Measurements from ENCODE around the genes ZNF431 and URI1.

- PRO-cap = no peak
- RAMPAGE, long total RNA, 4 experiments = start-site peak on the plus strand in 4 of 4 experiments, at chr19:21142000-21142074 at its widest, 97 to 175 reads per replicate
Measured at GRCh38 chr19:21141611-21142832, at the start of gene ZNF431. Gene ZNF431 (plus strand): TSS chr19:21142040.

GRCh38 chr19:21282354-21282967 lies 46.7 kb downstream of the ZNF708 start:
- PRO-cap = no peak
- RAMPAGE, long total RNA, 4 experiments = no peak in any of the 4 experiments

GRCh38 chr19:21314413-21315257 lies 14.6 kb downstream of the ZNF708 start:
- PRO-cap = no peak
- RAMPAGE, long total RNA, 4 experiments = no peak in any of the 4 experiments

DNA sequence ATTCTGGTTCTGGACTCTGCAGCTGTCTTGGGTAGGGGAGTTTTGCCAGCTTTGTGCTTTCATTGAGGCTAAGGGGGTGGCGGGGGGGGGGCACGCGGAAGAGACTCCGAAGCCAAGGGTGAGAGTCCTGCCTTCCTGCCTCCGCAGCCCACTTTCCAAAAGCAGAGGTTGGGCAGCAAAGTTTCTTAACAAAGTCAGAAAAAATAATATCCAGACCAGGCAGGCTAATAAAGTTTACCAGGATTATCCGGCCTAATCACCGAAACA lies 4.9 kb upstream of the ZNF98 start:
- PRO-cap = no peak
- RAMPAGE, long total RNA, 4 experiments = no peak in any of the 4 experiments

DNA sequence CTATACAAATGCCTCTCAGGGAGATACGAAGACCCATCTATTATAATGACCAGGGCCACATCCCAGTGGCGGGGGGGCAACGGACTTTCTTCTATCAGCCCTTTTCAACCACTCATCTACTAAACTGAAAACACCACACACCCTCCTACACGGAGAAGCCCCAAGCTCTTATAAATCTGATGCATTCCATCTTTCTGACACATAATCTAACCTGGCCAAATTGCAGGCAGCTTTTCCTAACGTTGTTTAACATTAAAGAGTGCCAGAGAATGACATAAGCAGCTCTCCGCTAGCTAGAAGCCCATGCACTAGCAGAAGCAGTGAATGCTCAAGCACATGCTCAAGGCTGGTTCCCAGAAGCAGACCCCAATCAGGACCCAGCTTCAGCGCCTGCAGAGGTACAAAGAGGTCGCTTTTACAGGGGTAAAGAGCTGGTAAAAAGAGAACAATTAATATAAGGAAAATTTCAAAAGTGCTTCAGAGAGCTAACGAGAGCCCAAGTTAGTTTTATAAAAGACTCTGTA lies 104.7 kb upstream of the ZNF98 start:
- PRO-cap = no peak
- RAMPAGE, long total RNA, 4 experiments = no peak in any of the 4 experiments

DNA sequence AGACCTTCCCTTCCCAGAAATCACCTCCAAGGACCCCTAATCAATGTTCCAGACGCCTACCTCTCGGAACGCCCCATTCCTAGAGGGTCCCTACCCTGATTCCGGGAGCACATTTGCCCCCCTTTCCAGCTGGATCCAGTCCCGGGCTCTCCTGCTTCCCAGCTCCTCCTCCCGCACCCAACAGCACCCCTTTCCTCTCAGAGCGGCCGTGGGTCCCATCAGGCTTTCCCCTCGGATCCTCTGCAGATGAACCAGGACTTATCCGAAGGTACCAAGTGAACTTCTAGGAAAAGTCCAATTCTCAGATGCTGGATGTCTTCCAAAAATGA lies 101.2 kb upstream of the ZNF492 start:
- PRO-cap = no peak
- RAMPAGE, long total RNA, 4 experiments = no peak in any of the 4 experiments

DNA sequence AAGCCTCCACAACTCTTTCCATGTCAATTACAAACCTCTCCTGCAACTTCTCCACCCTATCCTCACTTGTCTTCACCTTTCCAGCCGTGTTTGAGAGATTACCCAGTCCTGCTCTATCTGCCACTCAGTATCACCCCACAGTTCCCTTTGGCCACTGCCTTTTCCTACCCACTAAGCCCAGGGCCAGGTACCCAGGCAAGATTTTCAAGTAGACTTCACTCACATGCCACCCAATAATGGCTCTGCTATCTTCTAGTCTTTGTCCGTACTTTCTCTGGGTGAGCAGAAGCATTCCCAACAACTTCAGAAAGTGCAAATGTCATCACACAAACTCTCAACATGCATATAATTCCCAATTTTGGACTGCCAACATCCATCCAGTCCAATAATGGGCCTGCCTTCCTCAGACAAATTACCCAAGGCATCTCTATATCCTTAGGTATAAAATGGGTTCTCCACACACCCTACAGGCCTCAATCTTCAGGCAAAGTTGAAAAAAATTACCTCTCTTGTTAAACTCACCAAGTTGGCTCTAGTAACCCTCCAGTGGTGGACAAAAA lies 47.6 kb downstream of the ZNF91 start:
- PRO-cap = no peak
- RAMPAGE, long total RNA, 4 experiments = no peak in any of the 4 experiments

- PRO-cap = no peak
- RAMPAGE, long total RNA, 4 experiments = no peak in any of the 4 experiments
Measured at GRCh38 chr19:23379586-23380075, 15.6 kb downstream of the ZNF91 start.

DNA sequence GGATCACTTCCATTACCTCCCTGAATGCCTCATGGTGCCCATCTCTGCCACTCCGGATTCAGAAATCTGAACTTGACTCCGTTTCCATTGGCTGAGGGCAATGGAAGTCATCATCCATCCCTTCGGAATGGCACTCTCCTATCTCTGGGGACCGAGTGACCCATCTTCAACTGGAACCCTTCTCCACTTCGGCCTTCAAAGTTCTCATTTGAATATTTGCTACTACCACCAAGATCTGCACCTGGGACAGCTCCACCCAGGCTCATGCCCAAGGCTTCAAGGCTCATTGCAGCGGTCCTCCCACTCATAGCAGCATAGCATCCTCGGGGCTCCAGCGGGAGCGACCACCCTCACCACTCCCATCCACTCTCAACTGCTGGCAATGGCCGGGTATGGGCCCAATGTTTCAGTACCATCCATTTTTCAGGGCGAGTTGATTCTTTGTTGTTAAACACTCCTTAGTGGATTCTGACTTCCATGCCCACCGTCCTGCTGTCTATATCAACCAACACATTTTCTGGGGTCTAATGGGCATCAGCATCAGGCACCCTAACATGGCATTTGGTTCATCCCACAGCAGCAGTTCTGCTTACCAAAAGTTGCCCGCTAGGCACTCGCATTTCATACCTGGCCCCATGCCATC lies 85.8 kb upstream of the ZNF254 start:
- PRO-cap = no peak
- RAMPAGE, long total RNA, 4 experiments = no peak in any of the 4 experiments

- PRO-cap = no peak
- RAMPAGE, long total RNA, 4 experiments = no peak in any of the 4 experiments
Measured at GRCh38 chr19:24018653-24019264, 68.2 kb upstream of the ZNF254 start.

GRCh38 chr19:27771583-27772207 lies 1441.3 kb downstream of the UQCRFS1 start:
- PRO-cap = no peak
- RAMPAGE, long total RNA, 4 experiments = no peak in any of the 4 experiments

DNA sequence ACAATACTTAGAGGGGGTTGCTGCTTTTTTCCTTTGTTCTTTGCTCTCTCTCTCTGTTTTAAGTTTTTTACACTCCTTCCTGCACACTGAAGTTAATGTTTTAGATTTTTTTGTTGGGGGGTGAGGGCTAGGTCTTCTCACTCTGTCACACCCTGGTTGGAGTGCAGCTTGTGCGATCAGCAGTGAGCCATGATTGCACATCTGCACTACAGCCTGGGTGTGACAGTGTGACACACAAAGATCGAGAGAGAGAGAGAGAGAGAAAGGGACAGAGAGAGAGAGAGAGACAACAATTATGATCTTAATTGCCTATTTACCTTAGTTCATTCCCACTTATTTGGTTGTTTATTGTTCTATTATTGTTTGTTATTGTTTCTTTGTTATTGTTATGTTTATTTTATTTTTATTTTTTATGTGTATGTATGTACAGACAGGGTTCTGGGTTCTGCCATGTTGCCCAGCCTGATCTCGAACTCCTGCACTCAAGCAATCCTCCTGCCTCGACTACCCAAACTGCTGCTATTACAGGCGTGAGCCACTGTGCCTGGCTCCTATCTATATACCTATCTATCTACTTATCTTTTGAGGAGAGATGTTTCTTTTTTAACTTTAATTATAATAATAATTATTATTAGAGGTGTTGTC lies 1432.1 kb downstream of the UQCRFS1 start:
- PRO-cap = no peak
- RAMPAGE, long total RNA, 4 experiments = no peak in any of the 4 experiments

- PRO-cap = no peak
- RAMPAGE, long total RNA, 4 experiments = no peak in any of the 4 experiments
Measured at GRCh38 chr19:28501140-28501726, 711.7 kb downstream of the UQCRFS1 start.

- PRO-cap = no peak
- RAMPAGE, long total RNA, 4 experiments = no peak in any of the 4 experiments
Measured at GRCh38 chr19:28793281-28793730, 419.6 kb downstream of the UQCRFS1 start.

GRCh38 chr19:29201422-29201845 lies 11.5 kb downstream of the UQCRFS1 start:
- PRO-cap = no peak
- RAMPAGE, long total RNA, 4 experiments = no peak in any of the 4 experiments

DNA sequence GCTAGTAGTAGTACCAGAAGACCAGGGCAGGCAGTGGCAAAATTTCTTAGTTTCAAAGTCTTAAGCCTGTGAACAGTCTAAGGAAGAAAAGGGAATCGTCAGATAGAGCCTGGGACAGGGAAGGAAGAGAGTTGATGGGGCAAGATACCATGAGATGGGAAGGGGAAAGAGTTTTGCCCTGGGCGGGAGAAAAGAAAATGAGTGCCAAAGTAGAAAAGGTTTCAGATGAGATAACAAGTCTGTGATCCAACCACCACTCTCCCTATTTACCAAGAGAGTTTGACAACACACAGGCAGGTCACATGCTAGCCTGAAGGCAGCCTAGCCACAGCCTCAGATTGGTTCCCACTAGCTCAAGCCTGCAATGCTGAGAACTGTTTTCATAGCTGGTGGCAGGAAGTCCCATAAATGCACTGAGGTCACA lies 18.7 kb upstream of the POP4 start:
- PRO-cap = no peak
- RAMPAGE, long total RNA, 4 experiments = no peak in any of the 4 experiments

- PRO-cap = no peak
- RAMPAGE, long total RNA, 4 experiments = no peak in any of the 4 experiments
Measured at GRCh38 chr19:29622334-29622925, 16.3 kb downstream of the POP4 start.

GRCh38 chr19:29760016-29760462 lies 45.0 kb upstream of the C19orf12 start:
- PRO-cap = no peak
- RAMPAGE, long total RNA, 4 experiments = no peak in any of the 4 experiments

DNA sequence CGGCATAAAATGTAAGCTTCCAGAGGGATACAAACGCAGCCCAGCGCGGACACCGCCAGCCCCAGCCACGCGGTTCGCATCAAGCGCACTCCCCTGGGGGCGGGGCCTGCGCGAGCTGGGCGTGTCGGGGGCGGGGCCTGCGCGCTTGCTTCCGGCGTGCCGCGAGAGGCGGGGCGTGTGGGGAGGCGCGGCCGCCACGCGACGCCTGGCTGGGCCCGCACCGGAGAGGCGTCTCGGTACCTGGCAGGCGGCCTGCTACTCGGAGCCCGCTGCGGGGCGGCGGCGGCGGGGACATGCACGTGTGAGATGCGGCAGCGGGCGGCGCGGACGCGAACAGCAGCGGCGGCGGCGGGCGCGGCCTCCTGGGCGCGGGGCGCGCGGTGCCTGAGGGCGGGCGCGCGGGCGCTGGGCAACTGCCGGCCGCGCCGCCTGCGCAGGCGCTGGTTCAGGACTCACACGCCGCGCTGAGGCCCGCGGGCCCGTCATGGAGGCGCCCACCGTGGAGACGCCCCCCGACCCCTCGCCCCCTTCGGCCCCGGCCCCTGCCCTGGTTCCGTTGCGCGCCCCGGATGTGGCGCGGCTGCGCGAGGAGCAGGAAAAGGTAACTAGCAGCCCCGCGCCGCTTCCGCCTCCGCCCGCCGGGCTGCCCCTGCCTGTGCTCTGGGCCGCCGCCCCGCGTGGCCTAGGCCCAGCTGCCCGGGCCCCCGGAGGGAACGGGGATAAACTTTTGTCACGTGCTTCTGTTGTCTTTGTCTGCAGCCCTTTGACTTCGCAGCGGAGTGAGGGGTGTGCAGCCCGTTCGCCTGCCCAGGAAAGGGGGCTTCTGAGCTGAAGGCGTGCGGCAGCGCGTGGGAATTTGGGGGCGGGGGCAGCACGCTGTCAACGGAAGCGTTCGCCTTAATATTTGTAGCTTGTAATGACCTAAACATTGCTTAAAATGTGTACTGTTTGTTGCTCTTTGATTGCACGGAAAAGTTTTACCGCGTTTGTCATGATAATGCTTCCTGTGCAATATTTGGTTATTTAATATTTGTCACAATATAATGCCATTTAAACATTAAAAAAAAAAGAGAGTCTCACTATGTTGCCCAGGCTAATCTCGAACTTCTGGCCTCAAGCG lies at the start of gene URI1:
TSS of gene URI1 (plus strand) at position 176 of the 1,120 bp plus-strand sequence.
- PRO-cap = bidirectional peak, plus-strand start at position 164 of the sequence, minus-strand start at position 54 of the sequence
- RAMPAGE, long total RNA, 4 experiments = start-site peak on the plus strand in 1 of 4 experiments, centred at position 185 of the sequence, 9 reads per replicate

DNA sequence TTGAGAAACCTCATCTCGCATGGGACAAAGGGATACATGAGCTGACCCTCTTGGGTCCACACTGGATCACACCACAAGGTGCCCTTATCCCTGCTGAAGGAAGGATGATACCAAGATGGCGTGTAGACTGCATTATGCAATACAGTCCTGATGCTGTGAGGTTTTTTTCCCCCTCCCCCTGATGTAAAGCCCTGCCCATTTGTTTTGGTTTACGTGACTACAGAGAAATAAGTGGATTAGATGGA lies 320.9 kb downstream of the ZNF536 start:
- PRO-cap = no peak
- RAMPAGE, long total RNA, 4 experiments = no peak in any of the 4 experiments